A375 (cell line): Measurements from ENCODE around the genes FAM8A1, NHLRC1 and TPMT.

DNA sequence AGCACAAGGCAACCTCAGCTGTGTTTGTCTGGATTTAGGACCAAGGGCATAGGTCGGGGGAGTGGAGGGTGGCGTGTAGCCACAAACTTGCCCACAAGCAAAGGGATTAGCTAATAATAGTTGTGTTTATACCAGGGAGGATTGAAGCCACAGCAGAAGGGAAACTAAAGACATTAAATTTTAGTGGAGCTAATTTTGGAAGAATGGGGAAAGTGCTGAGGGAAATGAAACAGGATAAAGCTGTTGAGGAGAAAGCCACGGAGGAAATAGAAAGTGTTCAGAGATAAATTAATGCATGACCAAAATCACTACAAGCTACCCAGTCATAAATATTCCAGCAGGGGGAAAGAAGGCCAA lies 115.7 kb upstream of the STMND1 start:
- RAMPAGE, long total RNA, result no peak

DNA sequence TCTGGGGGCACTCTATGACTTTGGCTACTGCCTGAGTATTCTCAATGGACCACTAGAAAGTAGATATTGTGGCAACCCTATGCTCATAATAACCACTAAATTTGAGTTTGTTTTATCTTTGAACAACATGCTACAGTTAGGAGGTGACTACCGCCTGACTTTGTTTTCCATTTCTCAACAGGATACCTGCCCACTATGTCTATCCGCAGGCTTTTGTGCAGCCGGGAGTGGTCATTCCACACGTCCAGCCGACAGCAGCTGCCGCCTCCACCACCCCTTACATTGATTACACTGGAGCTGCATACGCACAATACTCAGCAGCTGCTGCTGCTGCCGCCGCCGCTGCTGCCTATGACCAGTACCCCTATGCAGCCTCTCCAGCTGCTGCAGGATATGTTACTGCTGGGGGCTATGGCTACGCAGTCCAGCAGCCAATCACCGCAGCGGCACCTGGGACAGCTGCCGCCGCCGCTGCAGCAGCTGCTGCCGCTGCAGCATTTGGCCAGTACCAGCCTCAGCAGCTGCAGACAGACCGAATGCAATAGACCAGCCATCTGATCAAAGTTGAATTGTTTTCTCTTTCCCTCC lies 10.5 kb downstream of the RBM24 start:
- RAMPAGE, long total RNA, result no peak

- RAMPAGE, long total RNA, result no peak
These were observed 16.6 kb downstream of the RBM24 start for GRCh38 chr6:17297590-17298318.

DNA sequence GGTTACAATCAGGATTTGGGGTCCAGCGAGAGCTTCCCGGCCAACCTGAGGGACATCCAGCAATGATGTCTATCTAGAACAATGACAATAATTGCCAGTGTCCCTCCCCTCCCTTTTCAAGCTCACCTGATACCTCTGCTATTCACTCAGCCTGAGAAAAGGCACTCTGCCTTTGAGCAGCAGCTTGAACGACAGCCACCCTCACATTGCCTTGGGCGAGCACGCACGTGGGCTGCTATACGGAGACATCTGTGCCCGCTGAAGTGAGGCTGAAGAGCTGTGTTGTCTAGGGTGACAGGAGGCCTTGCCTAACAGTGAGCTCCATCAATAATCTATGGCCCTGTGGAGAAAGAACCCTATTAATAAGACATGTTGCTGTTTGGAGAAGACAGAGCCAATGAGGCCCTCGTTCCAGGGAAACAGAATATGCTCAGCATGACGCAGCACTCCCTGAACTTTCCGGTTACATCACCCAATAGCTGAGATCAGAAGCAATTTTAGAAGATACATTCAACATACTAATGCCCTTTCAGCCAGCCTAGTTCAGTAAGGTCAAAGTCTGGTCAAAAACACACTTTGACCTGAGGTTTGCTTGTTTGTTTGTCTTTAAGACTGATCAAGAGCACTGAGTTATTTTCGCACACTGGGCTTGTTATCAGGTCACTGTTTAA lies 30.5 kb downstream of the RBM24 start:
- RAMPAGE, long total RNA, result no peak

- RAMPAGE, long total RNA, result no peak
These were observed at the start of gene FAM8A1 for GRCh38 chr6:17600081-17600436. Gene FAM8A1, plus strand, starts transcription at chr6:17600302.

GRCh38 chr6:17674619-17676026 lies 31.6 kb downstream of the NUP153 start:
- RAMPAGE, long total RNA, result no peak

DNA sequence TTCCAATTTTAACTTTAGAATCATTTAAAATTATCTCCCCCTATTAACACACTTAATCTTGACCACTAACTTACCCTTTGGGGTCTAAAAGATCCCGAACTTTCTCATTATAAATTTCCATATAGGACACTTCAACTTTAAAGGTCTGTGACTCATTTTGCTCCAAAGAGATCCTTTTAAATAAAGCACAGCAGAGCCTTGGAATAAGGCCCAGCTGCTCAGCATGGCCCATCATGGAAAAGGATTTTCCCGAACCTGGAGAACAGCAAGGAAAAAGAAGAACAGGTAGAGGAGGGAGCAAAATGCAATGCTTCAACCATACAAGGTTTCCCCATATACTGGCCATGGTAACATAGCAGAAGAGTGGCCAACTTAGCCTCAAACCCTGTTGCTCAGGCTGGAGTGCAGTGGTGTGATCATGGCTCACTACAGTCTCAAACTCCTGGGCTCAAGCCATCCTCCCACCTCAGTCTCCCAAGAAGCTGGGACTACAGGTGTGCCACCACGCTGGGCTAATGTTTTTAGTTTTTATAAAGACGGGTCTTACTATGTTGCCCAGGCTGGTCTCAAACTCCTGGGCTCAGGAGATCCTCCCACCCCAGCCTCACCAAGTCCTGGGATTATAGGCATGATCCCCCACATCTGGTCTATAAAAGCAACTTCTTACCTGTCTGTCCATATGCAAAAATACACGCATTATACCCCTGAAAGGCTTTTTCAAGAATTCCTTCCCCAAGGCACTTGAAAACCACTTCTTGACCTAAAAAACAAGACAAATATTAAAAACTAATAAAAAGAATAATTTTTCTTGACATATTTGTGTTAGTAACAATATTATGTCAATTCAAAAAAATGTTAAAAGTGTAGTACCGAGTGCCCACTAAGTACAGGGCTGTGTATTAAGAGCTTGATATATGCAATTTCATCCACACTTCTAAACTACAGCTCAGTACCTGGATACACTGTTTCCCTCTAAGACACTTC lies 131.8 kb downstream of the KIF13A start:
- RAMPAGE, long total RNA, result no peak

DNA sequence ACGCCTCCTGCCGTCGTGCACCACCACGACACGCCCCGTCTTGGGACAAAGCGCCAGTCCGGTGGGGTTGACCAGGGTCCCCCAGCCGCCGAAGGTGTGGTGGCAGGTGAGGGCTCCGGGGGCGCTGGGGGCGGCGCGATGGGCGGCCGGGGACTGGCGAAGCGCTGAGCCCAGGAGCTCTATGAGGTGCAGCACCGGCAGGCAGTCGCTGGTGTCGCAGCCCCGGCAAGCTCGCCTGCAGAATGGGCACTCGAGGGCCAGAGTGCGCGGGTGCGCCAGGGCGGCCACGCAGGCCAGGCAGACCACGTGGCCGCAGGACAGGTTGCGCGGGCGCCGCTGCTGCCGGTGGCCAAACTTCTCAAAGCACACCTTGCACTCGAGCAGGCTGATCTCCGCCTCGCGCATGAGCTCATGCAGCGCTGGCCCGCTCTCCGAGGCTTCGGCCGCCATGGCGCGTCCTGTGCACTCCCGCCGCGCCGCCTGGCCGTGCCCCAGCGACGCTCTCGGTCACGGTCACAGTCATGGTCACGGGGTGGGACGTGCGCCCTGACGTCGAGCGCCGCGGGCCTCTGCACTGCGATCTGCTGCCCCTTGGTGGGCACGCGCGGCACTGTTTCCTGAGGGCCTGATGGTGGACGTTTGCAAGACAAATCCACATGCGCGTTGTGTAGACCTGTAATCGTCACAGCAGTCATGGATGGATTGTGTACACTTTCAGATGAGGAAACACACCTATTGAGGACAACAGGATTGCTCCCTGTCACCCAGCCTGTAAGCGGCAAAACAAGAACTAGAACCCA lies at the start of gene NHLRC1:
Gene NHLRC1 (minus strand): TSS at position 521 of the 800 bp plus-strand sequence.
- RAMPAGE, long total RNA, result no peak

DNA sequence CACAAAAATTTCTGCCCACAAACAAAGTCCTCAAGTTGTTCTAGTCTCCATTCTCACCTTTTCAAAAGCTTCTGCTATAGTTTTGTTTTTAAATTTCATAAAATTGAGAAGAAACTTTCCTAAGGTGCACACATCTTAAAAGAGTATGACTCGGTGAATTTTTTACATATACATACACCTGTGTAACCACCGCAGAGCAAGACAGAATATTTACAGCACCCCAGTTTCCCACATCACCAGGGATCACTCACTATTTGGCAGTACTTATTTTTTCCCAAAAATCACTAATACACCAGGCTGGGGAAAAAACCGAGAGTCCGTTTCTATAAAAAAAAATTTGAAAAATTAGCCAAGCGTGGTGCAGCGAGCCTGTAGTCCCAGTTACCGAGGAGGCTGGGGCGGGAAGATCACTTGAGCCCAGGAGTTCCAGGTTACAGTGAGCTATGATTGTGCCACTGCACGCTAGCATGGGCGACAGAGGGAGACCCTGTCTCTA lies 550 bp downstream of the TPMT start:
- RAMPAGE, long total RNA, result no peak

DNA sequence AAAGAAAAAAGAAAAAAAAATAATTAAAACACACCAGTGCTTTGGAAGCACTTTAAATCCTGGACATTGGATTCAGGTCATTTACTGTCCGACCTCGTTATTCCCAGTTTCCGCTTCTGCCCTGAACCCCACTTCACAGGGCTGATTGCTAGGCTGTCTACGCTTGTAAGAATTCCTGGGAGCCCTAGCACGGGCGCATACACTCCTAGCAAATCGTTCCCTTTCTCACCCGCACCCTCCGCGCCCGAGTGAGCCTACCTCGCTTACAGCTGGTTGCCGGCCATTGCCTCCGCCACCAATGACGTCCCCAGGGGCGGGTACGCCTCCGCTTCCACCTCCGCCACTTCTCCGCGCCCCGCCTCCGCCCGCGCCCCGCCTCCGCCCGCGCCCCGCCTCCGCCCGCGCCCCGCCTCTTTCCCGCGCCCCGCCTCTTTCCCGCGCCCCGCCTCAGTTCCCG lies at the start of gene TPMT:
Gene TPMT (minus strand): TSS at position 303 of the 457 bp plus-strand sequence.
- RAMPAGE, long total RNA, result no peak

GRCh38 chr6:18341045-18341560 lies 46.0 kb upstream of the RNF144B start:
- RAMPAGE, long total RNA, result no peak

DNA sequence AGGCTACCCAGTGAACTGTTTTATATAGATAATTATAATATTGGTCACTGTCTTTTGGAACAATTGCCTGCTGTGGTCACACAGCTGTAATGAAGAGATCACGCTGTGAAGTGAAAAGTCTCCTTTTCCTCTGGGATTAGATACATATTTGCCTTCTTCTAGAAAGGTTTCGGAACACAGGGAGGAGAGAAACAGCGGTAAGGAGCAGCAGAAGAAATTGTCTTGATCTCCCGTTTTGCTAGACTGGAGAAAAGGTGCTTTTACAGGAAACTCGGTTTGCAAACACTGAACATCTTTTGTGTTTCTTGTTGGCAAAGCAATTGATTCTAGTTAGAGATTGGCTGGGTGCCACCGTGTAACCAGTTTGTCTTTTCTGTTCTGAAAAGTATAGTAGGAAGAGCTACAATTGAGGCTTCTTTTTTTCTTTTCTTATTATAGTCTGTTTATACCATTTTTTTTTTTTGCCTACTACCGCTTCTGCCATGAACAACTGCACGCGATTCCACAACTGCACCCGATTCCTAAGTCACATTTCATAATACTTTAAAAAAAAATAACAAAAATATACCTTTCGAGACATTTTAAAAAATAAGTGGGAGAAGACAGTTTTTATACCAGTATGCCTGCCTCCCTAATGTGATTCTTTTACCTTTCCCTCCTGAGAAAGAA lies 404.1 kb upstream of the ID4 start:
- RAMPAGE, long total RNA, result no peak

DNA sequence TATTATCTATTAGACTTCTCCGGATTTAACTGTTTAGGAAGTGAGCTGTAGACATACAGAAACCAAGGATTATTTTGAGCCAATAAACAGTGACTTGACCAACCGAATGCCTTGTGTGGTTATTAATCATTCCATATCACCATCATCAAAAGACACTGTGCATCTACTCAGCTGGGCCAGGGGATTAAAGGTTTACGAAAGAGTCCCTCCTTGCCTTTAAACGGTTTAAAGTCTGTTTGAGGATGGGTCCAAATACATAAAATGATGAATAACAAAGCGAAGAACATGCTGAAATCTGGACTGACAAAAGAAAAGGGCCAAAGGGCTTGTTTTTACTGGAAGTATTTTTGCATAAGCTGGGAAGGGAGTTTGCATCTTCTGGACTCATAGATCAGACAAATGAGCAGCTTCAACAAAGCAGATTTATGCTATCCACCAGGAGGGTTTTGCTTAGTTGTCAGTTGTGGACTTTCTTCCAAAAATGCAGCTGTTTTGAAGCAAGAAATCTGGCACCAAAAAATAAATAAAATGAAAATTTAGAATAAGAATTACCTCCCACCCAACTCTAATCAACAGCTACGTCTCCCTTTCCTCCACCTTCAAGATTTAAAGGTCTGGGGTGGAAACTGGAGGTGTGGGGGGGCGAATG lies 33.6 kb upstream of the ID4 start:
- RAMPAGE, long total RNA, result no peak

DNA sequence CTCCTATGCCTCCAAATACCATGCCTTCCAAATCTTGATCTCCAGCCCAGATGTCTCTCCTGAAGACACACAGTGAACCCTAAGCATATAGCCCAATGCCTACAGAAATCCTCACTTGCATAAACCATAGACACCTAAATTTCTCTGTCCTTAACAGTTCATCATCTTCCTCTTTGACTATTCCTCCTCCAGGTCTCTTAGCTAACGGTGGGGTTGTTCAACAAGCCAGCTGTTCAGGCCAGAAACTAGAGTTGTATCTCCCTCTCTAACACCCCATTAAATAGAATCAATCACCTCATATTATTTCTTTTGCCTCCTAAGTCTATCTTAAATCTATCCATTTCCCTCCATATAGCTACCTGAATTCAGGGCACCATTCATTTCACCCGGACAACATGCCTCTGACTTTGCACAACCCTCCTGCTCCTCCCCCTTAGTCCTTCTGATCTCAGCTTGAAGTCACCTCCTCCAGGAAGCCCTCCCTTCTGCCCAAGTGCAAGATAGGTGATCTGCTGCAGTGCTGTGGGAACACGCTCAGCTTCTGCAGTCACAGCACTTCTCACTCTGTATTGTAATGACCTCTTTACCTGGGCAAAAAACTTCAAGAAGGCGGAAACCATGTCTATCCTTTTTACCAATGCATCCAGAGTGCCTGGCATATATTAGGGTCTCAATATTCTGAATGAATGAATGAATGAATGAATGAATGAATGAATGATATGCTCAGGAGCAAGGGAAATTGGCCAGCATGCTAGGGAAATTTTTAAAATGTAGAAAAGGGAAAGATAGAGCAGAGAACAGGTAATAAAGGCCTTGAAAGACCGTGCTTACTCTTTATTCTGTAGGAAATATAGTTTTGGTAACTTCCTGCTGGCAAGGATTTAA lies 41.8 kb downstream of the MBOAT1 start:
- RAMPAGE, long total RNA, result no peak

- RAMPAGE, long total RNA, result no peak
These were observed 3.6 kb downstream of the MBOAT1 start for GRCh38 chr6:20208628-20209141.

GRCh38 chr6:20416963-20417350 lies 15.3 kb downstream of the E2F3 start:
- RAMPAGE, long total RNA, result no peak

DNA sequence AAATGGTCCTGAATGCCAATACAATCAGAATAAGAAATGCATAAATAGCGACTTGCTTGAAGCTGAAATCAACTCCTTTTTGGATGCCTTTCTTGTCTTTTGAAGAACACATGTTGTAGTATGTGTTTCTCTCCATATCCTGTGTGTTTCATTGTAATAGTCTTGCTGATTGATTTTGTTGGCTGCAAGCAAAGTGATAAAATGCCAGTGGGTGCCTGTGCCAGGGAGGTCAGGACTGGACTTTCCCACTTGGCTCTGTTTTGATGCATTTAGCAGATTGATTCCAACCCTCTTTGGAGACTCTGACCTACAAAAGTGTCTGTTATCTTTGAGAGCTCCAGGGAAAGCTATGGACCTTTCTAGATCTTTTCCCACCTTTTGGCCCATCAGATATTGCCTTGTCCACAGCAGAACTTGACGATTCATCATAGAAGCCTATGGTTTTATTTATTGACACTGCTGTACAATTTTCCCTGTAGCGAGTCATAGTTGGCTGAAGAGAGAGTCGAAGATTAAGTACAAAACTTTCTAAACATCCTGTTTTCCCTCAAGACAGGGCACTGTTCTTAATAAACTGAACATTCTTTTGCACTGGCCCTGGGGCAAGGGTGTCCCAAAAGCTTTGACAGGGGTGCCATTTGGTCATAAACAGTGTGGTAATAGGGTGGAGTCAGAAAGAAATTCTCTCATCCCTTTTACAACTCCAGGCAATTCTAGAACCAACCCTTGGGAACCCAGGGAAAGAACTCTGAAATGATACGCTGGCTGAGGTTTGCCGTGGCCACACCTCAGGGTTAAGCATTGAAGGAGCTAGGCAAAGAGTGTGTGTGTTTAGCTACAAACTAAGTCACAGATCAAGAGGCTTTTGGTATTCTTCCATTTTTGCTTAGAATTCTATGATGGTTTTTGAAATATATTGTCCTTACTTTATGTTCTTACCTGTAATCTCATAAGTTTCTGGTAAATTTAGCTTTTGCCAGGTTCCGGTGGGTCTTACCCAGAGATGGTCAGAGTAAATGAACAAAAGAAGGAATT lies 53.8 kb downstream of the E2F3 start:
- RAMPAGE, long total RNA, result no peak

GRCh38 chr6:20875880-20876606 lies 341.8 kb downstream of the CDKAL1 start:
- RAMPAGE, long total RNA, result no peak

GRCh38 chr6:21033772-21034155 lies 499.5 kb downstream of the CDKAL1 start:
- RAMPAGE, long total RNA, result no peak

GRCh38 chr6:21045175-21045771 lies 511.0 kb downstream of the CDKAL1 start:
- RAMPAGE, long total RNA, result no peak